Cardiac atrium fibroblast (primary cell): ENCODE data around the gene PEDS1.

- RAMPAGE, long total RNA, result no peak
Measured at GRCh38 chr20:49611069-49611463, 43.1 kb upstream of the PTGIS start.

- RAMPAGE, long total RNA, result no peak
Measured at GRCh38 chr20:49747769-49748213, 34.1 kb upstream of the B4GALT5 start.

DNA sequence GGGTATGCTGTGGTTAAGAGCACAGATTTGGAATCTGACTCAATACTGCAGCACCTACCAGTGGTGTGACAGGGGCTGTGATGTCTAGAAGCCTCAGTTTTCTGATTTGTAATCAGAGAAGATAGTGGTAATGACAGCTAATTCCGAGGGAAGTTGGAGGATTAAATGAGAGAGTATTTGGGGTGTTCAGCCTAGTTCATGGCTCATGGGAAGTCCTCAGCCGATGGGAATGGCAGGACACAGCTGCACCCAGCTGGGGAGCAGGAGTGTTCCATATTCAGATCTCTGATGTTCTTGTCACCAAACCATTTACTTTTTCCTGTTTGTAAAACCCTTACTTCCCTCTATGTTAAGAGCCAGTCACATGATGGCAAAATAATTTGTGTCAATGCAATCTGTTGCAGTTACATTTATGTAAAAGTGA, 9.3 kb downstream of the SLC9A8 start:
- RAMPAGE, long total RNA, result no peak

DNA sequence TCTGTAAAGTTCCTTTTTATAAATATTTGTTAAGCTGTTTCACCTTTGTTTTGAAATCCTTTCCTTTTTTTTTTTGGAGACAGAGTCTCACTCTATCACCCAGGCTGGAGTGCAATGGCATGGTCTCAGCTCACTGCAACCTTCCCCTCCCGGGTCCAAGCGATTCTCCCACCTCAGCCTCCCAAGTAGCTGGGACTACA, 20.1 kb downstream of the SLC9A8 start:
- RAMPAGE, long total RNA, result no peak

DNA sequence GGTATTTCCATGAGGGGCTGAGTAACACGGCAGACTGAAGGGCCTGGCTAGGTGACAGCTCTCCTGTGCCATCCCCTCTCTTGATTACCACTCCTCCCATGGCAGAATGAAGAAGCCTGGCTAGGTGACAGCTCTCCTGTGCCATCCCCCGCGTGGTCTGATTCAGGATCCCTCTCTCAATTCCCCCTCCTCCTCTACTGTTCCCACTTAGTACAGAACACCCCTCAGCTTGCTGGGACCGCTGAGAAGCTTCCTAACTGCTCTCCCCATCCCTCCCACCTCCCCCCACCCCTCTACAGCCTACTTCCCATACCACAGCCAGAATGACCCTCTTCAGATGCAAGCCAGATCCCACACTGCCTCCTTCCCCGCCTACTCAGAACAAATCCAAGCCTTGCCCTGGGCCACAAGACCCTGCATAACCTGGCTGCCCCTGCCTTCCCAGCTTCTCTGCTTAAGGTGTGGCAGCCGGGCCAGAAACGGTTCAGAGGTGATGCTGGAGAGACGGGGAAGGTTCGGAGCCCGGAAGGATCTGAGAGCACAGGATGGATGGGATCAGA, 7.7 kb downstream of the SPATA2 start:
- RAMPAGE, long total RNA, result no peak

GRCh38 chr20:50033675-50034253, 51.0 kb downstream of the SNAI1 start:
- RAMPAGE, long total RNA, result no peak

DNA sequence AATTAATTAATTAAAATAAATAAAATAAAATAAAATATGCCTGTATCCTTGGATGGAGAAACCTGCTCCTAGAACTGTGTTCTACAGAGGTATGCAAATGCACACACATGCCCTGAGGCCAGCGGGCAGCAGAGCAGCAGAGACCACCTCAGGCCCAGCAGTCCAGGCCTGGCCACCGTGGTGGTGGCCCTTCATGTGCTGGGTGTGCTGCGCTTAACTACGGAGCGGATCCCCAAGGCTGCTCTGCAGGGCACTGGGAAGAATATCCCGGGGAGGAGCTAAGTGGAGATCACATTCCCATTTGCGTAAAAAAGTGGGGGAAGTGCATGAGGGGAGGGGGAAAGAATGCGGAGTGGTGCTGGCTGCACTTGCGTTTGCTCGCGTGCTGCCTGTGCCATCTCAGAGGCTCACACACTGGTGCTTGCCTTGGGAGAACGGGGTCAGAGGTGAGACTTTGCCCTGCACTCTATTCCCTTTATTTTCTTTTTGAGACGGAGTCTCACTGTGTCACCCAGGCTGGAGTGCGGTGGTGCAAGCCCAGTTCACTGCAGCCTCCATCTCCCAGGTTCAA, 37.4 kb downstream of the UBE2V1 start:
- RAMPAGE, long total RNA, result no peak

- RAMPAGE, long total RNA, result no peak
Measured at GRCh38 chr20:50115822-50116421, 3.0 kb upstream of the UBE2V1 start.

GRCh38 chr20:50121454-50122312, 8.7 kb upstream of the UBE2V1 start:
- RAMPAGE, long total RNA, result no peak

- RAMPAGE, long total RNA, result no peak
Measured at GRCh38 chr20:50146519-50147902, 6.5 kb downstream of the PEDS1 start.

DNA sequence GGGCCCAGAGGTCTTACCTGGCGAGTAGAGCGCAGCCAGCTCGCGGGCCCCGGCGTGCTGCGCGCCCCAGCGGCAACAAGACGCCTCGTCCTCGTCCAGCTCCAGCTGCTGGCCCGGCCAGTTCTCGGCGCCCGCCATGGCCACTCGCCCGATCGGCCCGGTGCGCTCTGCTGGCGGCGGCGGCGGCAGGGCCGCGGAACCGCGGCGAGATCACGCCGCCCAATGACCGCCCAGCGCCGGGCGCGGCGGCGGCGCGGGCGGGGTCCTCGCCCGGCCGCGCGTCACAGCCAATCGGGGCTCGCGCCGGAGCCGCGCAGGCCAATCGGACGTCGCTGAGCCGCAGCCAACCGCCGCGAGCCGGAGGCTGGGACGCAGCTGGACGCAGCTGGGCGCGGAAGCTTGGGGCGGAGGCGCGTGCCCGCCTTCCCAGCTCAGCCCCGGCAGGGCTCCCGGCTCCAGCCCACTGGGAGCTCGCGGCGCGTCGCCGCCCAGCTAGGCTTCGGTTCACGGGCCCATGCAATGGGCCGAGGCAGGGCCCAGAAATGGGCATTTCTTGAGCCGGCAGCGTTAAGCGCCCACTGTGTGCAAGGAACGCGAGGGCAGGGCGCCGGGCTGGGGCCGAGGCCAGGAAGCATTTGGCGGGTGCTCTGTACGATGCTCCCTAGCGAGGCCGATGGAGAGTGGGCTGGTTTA, at the start of gene PEDS1:
Gene PEDS1 (minus strand): TSS at position 224 of the 693 bp plus-strand sequence.
- RAMPAGE, long total RNA, result no peak

DNA sequence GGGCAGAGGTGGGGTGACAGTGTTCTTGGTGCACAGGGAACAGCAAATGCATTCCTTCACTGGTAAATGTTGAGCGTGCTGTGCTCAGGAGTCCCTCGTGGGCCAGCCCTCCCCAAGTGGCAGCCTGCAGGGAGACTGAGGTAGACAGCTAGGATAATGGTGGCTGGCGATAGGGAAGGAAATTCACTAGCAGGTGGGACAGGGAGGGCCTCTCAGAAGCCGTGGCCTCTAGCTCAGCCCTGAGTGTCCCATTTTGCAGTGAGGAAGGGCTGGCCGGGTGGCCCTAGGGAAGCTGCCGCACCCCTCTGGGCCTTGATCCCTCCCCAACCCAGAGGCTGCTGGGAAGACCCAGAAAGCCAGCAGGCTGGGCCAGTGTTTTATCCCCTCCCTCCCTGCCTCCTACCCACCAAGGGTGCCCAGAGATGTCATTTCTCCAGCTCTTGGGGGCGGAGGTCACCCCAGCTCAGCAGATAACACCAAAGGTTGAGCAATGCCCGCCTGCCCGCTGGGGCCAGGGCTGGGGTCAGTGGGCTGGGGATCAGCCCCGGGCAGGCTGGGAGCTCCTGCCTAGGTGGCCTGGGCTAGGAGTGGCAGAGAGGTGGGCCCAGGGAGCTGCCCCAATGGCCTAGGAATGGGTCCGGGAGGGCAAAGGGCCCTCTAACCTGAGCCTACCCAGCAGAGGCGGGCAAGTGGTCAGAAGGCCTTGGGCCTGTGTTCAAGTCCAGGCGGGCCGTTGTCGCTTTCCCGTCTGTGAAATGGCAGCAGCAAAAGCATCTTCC, 1.7 kb upstream of the CEBPB start:
- RAMPAGE, long total RNA, result no peak

- RAMPAGE, long total RNA, result no peak
Measured at GRCh38 chr20:50192675-50193446, 2.2 kb downstream of the CEBPB start.

GRCh38 chr20:50274538-50275472, 84.2 kb downstream of the CEBPB start:
- RAMPAGE, long total RNA, result no peak

- RAMPAGE, long total RNA, result no peak
Measured at GRCh38 chr20:50304409-50305022, 113.9 kb downstream of the CEBPB start.

DNA sequence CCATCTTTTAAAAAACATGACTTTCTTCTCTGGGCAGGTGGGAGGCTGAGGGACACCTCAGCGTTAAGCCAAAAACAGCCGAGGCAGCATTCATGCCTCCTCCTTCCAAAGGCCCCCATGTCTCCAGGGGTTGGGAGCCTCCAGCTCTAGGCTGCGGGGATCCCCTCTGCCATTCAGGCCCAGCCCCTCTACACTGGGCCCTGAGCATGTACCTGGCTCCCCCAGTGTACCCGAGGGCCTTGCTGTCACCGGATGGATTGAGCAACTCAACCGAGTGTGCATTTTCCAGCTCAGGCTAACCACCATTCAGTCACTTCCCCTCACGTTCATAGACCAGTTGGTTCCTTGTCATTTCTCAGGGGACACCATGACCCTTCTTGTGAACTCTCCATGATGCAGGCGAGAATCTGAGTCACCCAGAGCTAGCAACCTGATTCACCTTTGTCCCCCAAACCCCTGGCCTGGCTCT, 158.6 kb downstream of the CEBPB start:
- RAMPAGE, long total RNA, result no peak

GRCh38 chr20:50369584-50369983, 140.6 kb upstream of the PTPN1 start:
- RAMPAGE, long total RNA, result no peak

DNA sequence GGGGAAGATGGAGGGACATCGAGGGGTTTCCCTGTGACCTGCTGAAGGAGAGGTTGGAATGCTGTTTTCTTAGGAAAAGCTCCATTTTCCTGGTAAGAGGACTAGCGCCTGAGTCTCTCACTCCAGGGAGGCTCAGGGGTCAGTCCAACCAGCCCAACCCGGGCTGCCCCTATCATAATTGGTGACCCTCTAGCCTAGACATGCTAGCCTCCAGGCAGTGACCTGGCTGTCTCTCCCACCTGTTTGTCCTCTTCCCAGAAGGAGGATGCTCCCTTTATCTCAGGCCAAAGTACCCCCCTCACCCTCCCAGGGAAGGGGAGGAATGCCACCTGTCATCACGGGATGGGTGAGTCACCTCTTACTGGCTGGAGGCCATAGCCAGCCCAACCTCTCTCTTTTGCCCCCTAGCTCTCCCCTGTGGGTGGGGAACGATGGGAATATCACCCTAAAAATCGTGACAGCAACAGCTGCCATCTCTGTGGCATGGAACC, 137.6 kb upstream of the PTPN1 start:
- RAMPAGE, long total RNA, result no peak

- RAMPAGE, long total RNA, result no peak
Measured at GRCh38 chr20:50373636-50374244, 136.4 kb upstream of the PTPN1 start.

GRCh38 chr20:50501767-50502529, 8.2 kb upstream of the PTPN1 start:
- RAMPAGE, long total RNA, result no peak